SK-MEL-5 (cell line): ENCODE measurements around the gene NEDD9.

DNA sequence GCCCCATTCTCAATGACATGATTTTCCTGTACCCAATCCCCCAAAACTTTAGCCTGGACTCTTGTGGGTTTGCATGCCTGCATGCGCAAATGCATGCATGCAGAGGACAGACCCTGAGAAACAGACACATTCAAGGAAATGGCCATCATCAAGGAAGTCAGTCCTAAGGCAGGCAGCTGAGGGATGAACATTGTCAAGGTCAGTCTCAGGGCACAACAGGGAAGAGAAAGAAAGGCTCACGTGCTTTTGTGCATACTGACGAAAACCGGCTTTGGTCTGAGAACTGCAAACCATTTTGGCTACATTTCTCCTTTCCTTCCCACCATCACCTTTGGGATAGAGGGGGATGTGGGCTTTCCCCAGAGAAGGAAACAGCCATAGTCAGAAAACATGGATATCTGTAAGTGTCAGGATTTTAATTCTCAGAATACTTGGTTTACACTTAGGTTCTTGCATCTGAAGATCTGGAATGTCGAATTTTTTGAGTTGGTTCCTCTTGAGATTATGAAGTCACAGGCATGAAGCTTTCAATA is 12.9 kb downstream of the NEDD9 start:
RAMPAGE:
- cytosol, long total RNA: no peak
- long total RNA: no peak
- nucleus, long total RNA: no peak

DNA sequence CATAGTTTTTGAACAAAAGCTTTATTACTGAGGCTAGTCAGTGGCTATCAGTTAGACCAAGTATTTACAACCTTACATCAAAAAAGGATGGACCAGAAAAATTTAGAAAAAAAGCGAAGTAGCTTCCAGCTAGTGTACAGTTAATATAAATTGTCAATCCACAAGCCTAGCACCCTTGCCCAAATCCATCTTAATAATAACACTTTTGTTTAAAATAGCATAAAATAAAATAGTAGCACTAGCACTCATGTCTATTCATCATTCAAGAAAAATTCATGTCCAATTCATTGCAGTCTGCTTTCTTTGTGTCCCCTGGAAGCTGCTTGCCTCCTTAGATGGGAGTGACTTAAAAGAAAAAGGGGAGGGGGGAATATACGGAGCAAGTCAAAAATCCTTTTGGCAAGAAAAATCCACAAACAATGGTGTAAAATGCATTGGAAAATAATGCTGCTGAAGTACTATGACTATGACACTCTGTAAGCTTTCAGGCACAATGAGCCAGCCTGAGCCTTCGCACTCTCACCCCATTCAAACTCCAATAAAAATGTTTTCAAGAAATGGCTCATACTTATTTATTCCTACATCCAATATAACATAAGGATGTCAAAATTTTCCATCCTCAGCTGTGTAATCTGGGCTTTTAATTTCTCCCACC is 985 bp downstream of the NEDD9 start:
RAMPAGE:
- cytosol, long total RNA: no peak
- long total RNA: no peak
- nucleus, long total RNA: no peak

GRCh38 chr6:11232011-11232944 is at the start of gene NEDD9:
Gene NEDD9, minus strand, starts transcription at chr6:11232668.
RAMPAGE:
- cytosol, long total RNA: start-site peak on the minus strand at chr6:11232604-11232660, 107 and 43 reads in 2 replicates
- long total RNA: no peak
- nucleus, long total RNA: start-site peak on the minus strand at chr6:11232124-11232683, 782 and 266 reads in 2 replicates

RAMPAGE:
- cytosol, long total RNA: no peak
- long total RNA: no peak
- nucleus, long total RNA: no peak
Observed at GRCh38 chr6:11253458-11253929, 21.0 kb upstream of the NEDD9 start.

GRCh38 chr6:11263118-11263843 is 30.8 kb upstream of the NEDD9 start:
RAMPAGE:
- cytosol, long total RNA: no peak
- long total RNA: no peak
- nucleus, long total RNA: no peak

DNA sequence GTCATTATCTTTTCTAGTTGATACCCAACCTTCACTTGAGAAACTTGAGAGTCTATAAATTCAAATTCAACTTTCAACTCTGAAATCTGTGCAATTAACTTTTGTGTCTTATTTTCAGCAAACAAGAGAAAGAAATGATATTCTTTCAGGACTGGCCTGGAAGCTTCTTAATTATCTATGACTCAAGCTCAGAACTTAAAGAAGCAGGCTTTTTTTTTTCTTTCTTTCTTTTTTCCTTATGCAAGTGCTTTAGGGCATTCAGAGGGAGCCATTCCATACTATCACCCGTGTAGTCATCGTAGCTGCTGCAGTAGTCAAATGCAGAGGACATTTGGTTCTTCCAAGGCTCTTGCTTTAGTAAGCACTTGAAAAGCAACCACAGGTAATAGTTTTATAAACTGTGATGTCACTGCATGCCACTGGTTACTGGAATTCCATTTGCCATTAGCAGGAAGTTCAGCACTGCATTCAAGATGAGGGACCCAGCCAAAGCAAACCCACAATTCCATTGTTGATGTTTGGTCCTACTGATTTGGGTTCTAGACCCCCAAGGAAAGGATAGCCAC is 92.9 kb downstream of the ADTRP start:
RAMPAGE:
- cytosol, long total RNA: no peak
- long total RNA: no peak
- nucleus, long total RNA: no peak

DNA sequence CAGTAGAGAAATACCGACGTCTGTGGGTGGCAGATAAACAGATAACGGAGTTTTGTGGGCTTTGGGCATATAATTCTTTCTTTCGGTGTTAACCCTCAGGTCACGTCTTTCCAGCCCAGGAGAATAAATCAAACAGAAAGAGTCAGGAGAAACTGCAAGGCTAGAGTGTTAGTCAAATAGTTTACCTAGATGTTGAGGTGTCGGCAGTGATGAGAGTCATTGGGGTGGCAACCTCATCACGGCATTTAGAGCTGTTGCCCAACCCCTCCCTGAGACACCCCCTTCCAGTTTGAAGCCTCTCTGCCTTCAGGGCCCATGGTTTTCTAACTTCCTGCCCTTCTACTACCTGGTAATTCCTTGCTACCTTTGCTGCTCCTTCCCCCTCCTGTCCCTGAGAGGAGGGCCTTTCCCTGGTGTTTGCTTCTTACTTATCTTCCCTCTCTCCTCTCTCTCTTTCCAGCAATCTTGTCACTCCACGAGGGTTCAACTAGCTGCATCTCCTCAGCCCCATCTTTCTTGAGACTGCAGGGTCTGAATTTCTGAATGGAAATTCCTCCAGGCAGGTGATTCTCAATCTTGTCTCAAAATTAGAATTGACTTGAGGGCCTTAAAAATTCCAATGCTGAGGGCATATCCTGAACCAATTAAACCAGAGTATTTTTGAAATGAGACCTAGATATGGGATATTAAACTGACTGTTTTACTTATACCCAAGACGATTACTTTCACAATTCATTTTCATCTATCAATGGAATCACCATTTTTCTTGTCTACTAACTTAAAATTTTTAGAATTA is 49.3 kb downstream of the ADTRP start:
RAMPAGE:
- cytosol, long total RNA: no peak
- long total RNA: no peak
- nucleus, long total RNA: no peak

DNA sequence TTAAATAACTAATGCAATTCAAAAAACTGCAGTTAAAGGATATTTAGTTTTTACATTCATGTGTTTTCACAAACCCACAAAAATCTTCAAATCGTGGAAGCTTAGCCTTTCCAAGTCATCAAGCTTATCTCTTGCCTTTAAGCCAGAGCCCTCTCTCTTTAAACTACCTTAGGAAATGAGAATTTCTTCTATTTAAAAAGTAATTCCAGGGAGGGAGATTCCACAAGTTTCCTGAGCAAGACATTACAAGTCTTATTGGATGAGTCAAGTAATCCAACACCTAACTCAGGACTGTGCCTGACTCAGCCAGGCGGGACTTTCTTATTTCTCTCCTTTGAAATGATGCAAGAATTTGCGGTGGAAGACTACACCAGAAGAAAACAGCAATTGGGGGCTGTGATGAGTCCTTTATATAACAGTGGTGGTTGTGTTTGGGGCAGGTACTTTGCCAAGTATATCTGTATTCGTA is 6.2 kb downstream of the ADTRP start:
RAMPAGE:
- cytosol, long total RNA: no peak
- long total RNA: no peak
- nucleus, long total RNA: no peak

GRCh38 chr6:11779052-11780066 is 756 bp upstream of the ADTRP start:
RAMPAGE:
- cytosol, long total RNA: no peak
- long total RNA: no peak
- nucleus, long total RNA: no peak

RAMPAGE:
- cytosol, long total RNA: no peak
- long total RNA: no peak
- nucleus, long total RNA: no peak
Observed at GRCh38 chr6:11881415-11881891, 102.8 kb upstream of the ADTRP start.

RAMPAGE:
- cytosol, long total RNA: no peak
- long total RNA: no peak
- nucleus, long total RNA: no peak
Observed at GRCh38 chr6:12008250-12008957, 3.7 kb upstream of the HIVEP1 start.

DNA sequence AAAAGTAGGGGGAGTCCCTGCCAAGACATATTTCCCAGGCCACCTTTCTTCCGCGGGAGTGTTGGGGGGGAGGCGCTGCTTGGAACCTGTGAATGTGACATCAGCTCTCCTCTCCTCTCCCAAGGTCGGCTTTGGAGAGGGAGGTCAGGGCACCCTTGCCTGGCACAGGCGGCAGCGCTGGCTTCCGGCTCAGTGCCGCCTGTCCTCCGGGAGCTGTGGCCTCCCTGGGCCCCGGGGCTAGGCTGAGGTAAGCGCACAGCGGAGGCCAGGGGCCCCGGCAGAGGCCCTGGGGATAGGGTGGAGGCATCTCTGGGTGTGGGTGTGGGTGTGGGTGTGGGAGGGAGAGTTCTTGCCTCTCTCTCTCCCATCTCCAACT is 1.9 kb upstream of the EDN1 start:
RAMPAGE:
- cytosol, long total RNA: no peak
- long total RNA: no peak
- nucleus, long total RNA: no peak

DNA sequence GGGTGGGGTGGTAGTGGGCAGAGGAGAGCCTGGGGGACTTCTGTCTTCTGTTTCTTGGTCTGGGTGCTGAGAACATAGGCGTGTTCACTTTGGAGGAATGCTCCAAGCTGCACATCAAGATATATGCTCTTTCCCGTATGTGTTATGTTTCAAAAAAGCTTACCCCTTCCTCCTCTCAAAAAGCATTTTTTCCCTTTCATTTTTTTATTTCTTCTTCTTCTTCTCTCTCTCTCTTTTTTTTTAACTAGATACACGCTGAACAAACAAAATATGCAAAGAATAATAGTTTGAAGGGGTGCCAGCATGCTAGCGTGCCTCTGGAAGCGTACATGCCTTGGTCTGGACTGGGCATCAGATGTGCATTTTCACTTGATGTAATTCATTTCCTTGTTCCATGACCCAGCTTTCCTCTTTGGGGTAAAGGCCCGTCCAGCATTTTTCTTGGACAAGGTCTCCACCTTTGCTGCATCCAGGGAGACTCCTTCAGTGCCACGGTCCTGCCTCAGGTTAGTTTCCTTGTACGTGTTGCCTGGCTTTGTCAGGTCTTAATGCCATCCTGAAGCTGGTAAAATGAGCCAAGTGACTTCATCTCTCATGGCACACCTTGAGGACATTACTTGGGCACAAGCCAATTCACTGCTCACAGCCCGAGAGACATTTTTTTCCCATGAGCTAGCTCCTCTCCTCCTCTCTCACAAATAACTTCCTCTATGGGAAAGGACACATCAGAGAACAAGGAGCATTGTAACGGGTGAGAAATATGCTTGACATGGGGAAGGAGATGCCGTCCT is 23.8 kb downstream of the EDN1 start:
RAMPAGE:
- cytosol, long total RNA: no peak
- long total RNA: no peak
- nucleus, long total RNA: no peak

DNA sequence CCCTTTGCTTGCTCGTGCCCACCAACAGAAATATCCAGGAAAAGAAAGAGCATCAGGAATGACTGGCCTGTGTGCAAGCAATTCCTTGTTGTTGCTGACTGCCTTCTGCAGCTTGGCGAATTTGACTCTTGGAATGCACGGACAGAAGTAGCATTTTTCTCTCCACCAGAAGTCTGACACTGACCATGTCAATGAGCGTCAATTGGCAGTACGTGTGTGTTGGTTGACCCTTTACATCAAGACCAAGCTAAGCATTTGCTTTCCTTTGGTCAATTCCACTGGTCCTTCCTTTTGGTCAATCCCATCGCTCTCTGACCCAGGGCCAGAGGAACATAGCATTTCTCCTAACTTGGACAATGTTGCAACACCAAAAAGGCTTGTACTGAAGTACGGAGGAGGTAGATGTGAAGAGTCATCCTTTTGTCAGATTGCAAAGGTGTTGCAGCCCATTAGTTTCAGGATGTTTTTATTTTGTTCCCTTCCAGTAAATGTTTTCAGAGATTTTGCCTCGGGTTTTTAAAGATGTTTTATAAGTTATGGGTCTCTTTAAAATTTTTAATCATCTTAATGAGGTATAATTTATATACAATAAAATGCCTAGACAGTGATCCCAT is 24.5 kb downstream of the EDN1 start:
RAMPAGE:
- cytosol, long total RNA: no peak
- long total RNA: no peak
- nucleus, long total RNA: no peak

RAMPAGE:
- cytosol, long total RNA: no peak
- long total RNA: no peak
- nucleus, long total RNA: no peak
Observed at GRCh38 chr6:12328618-12329092, 38.5 kb downstream of the EDN1 start.

GRCh38 chr6:12893502-12894094 is 177.0 kb downstream of the PHACTR1 start:
RAMPAGE:
- cytosol, long total RNA: no peak
- long total RNA: no peak
- nucleus, long total RNA: no peak

DNA sequence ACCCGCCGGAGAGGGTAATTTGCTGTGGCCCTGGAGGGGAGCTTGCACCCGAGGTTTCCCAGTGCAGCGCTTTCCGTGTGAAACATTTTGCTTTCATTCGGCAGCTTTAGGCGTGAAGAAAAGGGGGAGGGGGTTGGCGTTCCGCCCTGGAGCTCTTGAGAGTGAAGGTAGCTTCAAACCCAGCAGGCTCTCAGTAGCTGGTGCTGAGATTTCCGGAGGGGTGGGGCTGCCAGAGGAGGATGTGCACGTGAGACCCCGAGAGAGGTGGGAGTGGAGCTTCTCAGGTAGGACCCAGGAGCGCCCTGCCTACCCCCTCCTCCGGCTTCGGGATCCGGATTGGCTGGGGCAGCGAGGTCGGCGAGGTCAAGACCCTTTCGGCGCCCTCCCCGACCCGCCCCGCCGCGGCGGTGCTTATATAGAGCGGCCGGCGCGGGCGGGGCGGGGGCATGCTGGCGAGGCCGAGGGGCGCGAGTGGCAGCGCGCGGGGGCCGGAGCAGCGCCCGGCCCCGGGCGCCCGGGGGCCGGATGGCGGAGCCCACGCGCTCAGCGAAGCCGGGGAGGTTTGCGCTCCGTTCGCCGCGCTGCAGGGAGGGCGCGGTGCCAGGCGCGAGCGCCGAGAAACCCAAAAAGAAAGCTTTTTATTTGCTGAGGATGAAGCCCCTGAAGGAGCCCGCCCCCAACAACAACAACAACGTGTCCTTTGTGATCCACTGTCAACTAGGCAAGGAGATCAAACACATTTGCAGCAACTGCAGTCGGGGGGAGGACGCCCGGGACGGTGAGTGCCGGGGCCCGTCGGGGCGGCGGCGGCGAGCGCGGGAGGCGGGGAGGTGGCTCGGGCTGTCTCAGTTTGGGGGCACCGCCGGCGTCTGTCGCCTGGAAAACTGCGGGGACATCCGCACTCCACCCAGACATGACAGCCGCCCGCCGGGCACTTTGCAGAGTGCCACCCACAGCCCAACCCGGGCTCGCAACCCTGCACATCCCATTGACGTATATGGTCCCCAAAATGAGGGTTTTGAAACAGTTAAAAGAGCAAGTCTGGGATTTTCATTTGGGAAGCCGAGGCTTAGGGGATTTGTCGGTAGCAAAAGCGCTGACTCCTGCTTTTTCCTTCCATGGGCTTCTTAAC is 297.2 kb downstream of the PHACTR1 start:
RAMPAGE:
- cytosol, long total RNA: no peak
- long total RNA: no peak
- nucleus, long total RNA: no peak

DNA sequence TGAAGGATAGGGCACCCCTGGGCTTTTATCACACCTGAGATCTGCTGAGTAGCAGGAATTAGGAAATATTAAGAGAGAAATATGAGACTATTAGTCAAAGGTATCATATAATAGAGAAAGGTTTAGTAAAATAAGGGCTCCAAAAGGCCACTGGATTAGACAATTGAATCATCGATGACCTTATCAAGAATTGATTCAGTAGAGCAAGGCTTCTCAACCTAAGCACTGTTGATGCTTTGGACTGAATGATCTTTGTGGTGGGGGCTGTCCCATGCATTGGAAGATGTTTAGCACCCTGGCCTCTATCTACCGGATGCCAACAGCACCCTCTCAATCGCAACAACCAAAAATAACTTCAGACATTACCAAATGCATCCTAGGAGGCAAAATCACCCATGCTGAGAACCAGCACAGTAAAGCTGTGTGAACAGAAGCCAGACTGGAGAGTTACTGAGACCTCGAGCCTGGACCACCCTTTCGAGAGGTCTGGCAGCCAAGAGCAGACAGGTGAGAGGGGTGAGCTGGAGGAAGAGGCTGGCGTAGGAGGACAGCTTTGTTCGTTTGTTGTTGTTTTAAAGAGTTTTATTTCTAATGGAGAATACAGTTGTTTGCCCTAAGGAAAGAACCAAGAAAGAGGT is 67.5 kb downstream of the TBC1D7 start:
RAMPAGE:
- cytosol, long total RNA: no peak
- long total RNA: no peak
- nucleus, long total RNA: no peak

DNA sequence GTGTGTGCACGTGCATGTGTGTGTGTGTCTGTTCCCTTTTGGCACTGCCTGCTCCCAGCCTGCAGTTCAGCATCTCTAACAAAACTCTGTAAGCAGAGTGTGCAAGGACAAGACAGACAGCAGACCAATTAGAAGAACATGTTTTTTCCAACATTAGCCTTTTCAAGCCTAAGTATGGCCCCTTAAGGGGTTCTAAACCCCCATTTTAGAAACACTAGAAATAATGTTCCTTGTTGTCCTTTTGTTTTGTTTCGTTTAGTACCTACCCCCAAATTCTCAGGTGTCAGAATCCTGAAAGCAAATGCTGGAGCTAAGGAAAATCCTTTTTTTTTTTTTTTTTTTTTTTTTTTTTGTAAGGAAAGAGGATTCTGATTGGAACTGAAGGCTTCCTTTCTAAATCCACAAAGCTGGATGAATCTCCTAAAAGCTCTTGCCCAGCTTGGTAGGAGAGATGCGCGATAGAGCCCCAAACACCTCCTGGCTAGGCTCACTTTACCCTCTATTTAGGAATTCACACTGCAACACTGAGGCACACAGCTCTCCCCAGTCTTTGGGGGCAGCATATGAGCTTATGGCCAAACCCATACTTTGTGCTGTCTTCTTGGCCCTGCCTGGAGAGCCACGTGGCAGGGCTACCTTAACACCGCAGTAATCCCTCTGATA is 35.0 kb upstream of the TBC1D7 start:
RAMPAGE:
- cytosol, long total RNA: no peak
- long total RNA: no peak
- nucleus, long total RNA: no peak

DNA sequence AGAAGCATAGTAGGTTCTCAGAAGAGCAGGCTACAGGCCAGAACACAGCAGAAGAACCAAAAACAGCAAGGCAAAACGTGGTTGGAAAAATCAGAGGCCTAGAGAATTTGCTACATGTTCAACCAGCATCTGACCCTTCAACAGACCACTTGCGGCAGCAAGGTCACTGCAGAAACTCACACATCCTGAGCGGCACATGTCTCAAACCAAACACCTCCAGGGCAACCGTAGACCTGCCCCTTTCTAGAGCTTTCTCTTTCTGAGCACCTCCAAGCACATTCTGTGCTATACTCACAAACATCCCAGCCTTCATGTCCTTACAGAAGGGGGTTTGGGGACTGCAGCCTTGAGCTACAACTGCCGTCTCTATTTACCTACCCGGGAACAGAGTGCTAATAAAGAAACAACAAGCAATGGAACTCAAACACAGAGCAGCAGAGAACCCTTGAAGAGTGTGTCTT is 52.6 kb downstream of the GFOD1 start:
RAMPAGE:
- cytosol, long total RNA: no peak
- long total RNA: no peak
- nucleus, long total RNA: no peak